Renal cortical epithelial cell (primary cell): Measurements from ENCODE around the genes PLEKHO1, ADAMTSL4, CTSS and SCNM1.

GRCh38 chr1:150149324-150150378 lies at the start of gene PLEKHO1:
TSS of gene PLEKHO1 (plus strand) at chr1:150149916.
- RRBS, result 4% methylated on average over 39 of the region's 130 CpGs

DNA sequence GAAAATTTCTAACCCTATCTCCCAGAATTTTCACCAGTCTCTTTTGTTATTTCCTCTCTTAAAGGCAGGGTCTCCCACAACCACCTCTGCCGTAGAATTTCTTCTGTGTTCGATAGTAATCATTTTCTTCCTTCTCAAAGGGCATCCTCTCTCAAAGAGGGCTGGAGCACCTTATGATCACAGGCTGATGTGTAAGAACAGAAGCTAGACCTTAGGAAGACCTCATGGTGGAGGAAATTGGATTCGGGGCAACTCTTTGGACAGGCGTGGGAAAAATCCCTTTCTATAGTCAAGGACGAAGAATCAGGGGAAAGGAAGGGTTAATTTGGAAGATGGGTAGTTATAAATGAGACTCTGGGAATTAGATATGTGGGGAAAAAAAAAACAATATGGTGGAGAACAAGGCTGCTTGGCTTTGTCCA lies 3.8 kb downstream of the PLEKHO1 start:
- RRBS, result no CpG with 5 or more reads among the region's 5 CpGs

GRCh38 chr1:150218574-150219060 lies 17.3 kb downstream of the ANP32E start:
- RRBS, result no CpG with 5 or more reads among the region's 2 CpGs

- RRBS, result no CpG with 5 or more reads among the region's 5 CpGs
Measured at GRCh38 chr1:150231690-150231923, 4.3 kb downstream of the ANP32E start.

DNA sequence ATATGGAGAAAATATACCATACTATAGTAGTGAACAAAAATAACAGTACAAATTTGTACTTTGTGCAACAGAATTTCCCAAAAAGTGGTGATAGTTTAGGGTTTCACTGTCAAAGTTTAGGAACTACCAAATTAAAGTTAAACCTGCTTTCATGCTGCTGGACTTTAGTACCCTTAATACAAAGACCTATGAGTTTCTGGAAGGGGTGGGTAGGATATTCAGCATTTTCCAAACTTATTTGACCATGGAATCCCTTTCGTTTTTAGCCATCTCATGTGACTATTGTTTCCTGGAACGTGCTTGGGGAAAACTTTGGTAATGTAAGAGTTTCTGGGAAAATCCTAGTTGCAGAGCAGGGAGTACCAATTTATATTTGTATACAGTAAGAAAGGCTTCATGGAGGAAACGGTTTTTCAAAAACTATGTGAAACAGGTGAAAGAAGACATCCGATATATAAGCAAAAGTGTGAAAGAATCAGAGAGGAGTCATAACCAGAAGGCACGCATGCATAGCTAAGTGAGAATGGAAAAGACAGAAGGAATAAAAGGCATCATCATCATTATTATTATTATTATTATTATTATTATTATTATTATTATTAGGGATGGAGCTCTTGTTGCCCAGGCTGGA lies 20.1 kb downstream of the RPRD2 start:
- RRBS, result no CpG with 5 or more reads among the region's 5 CpGs

GRCh38 chr1:150506496-150507223 lies 1.2 kb upstream of the ECM1 start:
- RRBS, result no CpG with 5 or more reads among the region's 10 CpGs

GRCh38 chr1:150548880-150549510 lies at the start of gene ADAMTSL4:
TSS of gene ADAMTSL4 (plus strand) at chr1:150549408.
- RRBS, result 1% methylated on average over 14 of the region's 81 CpGs

DNA sequence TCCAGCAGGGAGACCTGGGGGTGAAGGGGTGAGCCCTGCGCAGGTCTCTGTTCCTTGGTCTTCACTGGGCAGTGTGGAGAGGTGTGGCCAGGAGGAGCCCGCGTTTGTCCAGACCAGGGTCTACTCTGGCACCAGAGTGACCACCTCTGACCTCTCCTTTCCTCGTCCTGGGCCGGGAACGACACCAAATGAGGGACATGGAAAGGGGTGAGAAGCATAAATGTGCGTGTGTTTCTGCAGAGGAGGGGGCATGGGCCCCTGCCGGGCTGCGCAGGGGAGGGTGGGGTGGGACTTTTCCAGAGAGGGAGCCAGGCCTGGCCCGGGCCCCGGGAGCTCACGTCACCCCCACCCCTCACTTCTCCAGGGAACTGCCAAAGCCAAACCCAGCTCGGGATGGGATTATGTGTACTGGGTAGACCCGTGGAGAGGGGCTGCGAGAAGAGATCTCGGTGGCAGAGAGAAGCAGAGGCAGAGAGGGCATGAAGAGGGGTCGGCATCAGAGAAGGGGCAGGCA lies 919 bp downstream of the ADAMTSL4 start:
- RRBS, result 53% methylated on average over 5 of the region's 17 CpGs

DNA sequence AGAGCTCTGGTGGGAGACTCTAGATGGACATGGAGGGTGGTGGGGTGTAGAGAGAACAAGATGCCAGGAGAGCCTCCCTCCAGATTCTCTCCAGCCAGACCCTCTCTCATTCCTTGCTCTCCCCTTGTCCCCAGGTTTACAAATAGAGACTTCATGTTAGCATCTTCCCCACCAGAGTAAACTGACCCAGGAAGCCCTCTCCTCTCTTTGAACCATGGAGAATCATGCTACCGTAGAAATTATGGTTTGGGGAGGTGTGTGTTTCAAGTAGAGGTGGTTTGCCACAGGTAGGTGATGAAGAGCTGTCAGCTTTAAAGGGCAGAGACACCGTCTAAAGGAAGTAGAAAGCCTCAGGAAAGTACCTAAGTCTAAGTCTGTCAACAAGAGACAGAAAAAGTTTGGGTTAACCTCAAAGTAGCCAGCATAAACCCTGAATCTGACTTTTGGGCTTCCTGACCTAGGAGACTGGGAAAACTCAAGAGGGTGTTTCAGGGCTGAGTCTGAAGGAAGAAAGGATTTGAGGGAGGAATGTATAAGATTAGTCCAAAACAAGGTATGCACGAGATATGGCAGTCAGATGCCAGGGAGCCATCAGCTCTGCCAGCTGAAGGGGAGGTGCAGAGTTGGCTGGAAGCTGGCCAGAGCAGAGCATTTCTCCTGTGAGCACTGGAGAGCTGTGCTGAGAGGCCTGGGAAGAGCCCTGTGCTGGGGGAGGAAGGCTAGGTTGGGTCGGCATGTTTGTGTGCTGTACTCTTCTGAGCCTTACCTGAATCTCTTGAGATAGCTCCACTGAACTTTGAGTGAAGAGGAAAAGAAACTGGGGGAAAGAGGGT lies 14.2 kb downstream of the ADAMTSL4 start:
- RRBS, result no CpG with 5 or more reads among the region's 4 CpGs

DNA sequence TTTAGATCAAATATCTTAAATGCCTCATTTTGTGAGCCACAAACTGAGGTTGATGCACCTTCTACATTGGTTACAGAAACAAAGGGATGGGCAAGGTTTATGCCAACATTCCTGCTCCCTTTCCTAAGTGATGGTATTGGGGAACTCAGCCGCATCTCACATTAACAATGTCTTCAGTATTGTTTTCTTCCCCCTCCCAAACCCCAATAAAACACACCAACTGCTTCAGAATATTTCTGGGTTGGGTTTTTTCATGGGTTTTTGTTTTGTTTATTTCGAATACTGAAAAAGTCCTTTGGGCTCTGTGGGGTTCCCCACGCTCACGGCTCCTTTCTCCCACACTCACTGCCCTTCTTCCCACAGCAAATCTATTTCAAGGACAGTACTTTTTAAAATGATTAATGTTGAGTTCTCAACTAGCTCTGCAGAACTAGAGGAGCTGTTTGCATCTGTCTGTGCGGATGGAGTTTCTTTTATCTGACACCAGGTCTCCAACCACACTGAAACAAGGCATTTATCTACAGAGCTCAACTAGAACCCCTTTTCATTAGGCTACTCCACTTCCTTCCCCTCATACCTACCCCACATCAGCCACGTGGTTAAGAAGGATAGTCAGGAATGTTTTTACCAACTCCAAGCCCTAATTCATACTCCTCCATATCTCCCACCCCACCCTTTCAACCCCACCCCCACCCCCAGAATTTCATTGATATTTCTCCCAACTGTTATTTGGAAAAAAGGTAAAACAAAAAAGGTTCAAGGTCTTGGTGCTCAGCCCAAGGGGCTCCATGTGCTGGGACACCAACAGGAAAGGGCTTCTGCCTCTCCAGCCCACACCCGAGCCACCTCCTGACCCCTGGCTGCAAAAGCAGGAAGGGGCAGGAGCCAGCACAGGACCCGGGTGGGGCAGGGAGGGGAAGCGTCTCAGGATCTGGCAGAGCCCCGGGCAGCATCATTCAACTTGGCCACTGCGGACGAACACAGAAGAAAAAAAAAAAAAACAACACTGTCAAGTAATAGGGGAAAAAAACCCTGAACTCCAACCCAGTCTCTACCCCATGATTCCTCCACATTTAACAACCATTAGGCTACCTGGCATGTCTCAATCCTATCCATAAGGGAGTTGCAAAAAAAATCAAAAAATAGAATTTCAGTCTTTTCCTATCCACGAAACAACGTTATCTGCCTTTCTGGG lies 7.1 kb downstream of the ENSA start:
- RRBS, result 77% methylated on average over 3 of the region's 14 CpGs

DNA sequence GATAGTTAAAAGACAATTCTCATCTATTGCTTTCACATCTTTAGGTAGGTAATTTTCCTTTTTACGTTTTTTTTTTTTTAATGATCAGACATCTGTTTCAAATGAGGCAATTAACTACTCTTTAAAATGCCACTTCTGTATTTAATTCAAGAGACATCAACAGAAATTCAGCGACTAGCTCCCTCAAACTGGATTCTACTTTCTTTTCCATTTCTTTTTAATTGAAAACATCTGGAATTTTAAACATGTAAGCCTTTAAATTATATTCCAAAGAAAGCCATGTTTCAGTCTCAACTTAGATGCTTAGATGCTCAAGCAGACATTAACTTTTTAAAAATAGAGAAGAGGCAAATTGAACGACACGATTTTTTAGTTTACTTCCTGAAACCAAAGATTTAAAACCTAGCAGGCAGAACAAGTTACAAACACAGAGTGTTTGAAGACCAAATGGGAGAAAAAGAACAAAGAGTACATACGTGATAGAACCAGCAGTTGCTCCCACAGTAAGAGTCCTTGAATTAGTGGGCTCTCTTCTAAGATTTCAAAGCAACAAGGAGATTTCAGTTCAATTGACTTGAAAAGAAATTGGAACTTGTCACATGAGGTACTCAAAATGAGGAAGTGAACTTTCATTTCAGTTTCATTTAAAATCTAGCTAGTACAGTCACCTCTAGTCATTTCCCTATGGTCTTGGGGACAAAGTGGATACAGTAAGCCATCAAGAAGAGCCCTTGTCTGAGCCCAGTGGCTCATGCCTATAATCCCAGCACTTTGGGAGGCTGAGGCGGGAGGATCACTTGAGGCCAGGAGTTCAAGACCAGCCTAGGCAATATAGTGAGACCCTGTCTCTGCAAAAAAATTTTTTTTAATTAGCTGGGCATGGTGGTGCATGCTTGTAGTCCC lies at the start of gene CTSS:
Gene CTSS (minus strand): TSS at position 557 of the 903 bp plus-strand sequence.
- RRBS, result no CpG with 5 or more reads among the region's 6 CpGs

- RRBS, result no CpG with 5 or more reads among the region's 5 CpGs
Measured at GRCh38 chr1:150875258-150875559, 1.2 kb downstream of the ARNT start.

DNA sequence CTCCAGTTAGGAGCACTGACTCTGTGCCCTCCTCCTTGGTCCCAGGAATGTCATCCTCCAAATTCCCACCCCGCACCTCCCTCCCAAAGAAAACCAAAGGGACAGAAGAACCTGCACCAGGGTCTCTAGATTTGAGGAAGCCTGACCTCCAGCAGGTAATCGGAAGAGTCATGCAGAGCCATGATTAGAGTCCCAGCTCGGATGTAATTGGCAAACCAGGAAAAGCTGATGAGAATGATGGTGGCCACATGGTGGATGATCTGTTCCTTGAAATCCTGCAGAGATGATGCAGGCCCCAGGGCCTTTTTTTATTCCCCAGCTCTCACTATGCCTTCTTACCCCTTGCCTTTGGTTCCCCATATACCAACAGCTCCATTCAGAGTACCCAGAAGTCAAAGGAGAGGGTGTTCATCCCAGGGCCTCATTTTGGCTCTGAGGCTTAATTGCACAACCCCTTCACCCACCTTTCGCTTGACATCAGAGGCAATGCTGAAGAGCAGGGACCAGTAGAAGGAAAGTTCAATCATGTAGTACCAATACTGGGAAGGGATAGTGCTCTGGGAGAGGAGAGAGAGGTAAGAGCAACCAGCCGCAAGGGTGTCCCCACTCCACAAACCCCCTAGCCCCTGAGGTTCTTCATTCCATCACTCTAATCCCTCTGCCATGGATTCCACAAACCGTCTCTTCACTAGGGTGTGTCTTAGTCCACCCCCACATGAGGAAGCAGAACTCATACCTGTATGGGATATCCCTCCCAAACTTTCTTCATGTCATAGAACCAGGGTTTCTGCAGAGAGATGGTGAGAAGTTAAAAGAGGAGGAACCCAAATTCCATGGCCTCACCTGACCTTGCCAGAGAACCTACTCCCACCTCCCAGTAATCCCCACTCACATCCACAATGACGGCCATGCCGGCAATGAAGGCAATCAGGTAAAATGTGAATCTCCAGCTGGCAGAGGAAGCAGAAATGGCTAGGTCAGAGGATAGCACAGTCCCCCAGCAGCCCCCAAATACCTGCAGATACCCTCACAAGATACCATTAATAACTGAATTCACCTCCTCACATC lies 7.4 kb downstream of the CERS2 start:
- RRBS, result no CpG with 5 or more reads among the region's 8 CpGs

DNA sequence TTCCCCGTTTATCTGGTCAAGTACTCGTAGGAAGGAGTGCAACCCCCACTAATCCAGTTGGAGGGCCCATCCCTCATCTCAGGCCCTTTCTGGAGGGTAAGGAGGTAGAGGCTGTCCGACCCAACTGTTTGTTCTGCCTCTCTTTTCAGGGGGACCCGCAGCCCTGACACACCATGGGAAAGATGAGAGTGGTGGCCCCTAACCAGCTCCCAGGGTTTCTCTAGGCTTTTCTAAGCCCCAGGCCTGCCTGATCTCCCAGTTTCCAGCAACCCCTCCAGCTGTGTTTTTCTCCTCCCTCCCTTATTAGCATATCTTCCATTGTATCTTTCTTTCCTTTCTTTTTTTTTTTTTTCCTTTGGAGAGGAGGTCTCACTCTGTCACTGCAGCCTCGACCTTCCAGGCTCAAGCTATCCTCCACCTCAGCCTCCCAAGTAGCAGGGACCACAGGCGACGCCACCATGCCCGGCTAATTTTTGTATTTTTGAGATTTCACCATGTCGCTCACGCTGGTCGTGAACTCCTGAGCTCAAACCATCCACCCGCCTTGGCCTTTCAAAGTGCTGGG lies 1.7 kb upstream of the CERS2 start:
- RRBS, result no CpG with 5 or more reads among the region's 12 CpGs

- RRBS, result no CpG with 5 or more reads among the region's 6 CpGs
Measured at GRCh38 chr1:150981143-150981632, 904 bp upstream of the ANXA9 start.

DNA sequence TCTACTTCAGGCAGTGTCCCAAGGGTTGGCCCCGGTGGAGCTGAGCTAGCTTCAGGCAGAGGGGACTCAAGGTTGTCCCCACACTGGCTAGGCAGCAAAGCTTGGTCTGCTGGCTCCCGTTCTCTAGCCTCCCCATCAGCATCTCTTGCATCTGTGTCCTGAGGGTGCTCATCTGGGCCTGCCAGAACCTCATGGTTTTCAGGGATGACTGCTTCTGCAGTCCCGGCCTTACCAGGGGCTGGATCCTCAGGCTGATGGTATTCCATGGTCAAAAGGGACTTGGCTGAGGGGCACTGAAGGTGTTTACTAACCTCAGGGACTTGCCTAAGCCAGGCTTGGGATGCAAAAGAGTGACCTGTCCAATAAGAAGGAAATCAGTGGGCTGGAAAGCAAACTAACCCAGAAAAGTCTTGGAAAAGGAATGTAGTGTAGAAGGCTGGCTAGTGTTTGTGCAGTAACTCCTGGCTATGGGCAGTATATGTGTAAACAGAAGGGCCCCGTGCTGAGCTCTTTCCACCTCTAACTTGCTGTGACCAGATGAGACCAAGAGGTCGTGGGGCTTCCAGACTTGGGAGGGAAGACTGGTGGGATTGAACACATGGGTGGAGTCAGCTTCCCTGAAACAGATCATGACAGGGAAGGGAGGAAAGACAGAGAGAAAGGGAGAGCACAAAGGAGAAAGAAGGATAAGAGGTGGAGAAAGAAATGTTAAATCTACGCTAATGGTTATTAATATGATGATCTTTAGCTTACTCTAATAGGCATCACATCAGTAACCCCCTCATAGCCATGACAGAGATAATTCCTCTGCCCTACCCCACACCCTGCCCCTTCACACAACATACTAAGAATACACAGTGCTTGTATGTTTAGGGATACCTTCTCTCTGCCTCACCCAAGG lies 4.1 kb downstream of the MINDY1 start:
- RRBS, result no CpG with 5 or more reads among the region's 6 CpGs

DNA sequence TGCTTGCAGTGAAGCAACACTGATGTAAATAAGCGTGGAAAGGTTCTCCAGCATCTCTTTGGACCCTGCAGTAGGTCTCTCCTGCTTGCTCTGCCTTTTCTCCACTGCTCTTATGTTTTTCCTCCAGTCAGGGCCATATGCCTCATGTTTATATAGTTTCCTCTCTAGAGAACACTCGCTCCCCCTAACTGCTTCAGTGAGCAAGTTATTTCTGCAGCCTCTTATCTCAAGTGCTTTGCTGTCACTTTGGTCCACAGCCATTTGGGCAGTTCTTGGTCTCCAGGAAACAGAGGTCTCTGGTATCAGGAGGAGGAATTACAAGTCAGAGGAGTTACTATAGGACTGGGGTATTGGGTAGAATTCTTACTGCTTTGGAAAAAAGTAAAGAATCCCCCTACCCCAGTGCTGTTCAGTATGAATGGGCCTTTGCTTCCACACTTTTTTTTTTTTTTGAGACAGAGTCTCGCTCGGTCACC lies 5.3 kb downstream of the PRUNE1 start:
- RRBS, result no CpG with 5 or more reads among the region's 4 CpGs

- RRBS, result 1% methylated on average over 6 of the region's 34 CpGs
Measured at GRCh38 chr1:151165769-151166361, at the start of gene SCNM1. TSS of gene SCNM1 (plus strand) at chr1:151166144.

DNA sequence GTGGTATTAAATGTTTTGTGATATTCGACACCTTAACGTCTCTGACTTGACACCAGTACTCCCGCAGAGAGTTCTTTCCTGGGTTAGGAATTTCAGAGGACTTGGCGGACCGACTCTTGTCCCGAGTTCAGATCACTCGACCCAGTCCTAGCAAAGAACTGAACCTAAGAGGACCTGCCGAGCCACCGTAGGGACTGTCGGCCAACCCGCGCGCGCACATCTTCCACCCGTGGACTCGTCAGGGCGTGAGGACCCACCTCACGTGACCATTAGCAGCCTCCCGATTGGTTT lies 213 bp upstream of the PIP5K1A start:
- RRBS, result no CpG with 5 or more reads among the region's 19 CpGs

DNA sequence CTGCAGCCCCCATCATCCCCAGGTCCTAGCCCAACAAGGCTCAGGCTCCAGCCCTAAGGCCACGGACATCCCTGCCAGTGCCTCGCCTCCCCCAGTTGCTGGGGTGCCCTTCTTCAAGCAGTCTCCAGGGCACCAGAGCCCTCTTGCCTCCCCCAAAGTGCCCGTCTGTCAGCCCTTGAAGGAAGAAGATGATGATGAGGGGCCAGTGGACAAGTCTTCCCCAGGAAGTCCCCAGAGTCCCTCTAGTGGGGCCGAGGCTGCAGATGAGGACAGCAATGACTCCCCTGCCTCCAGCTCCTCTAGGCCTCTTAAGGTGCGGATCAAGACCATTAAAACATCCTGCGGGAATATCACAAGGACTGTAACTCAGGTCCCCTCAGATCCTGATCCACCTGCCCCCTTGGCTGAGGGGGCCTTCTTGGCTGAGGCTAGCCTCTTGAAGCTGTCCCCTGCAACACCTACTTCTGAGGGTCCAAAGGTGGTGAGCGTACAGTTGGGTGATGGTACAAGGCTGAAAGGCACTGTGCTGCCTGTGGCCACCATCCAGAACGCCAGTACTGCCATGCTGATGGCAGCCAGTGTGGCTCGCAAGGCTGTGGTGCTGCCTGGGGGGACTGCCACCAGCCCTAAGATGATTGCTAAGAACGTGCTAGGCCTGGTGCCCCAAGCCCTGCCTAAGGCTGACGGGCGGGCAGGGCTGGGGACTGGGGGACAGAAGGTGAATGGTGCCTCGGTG lies 5.0 kb downstream of the ZNF687 start:
- RRBS, result no CpG with 5 or more reads among the region's 13 CpGs